CD14-positive monocyte (primary cell): ENCODE measurements around the genes SNAP23, PATL2 and B2M.

DNA sequence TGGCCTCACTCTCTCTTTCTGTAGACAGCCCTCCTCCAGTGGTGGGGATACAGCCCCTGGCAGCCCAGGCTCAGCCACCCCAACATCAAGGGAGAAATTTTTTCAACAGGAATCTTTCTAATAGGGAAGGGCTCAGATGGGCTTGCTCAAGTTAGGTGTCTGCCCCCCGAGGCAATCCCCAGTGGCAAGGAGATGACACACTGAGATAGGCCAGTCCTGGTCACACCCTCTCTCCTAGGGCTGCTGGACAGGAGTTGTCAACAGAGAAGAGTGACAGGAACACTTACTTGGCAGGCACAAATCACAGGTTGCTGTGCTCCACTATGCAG lies 36.5 kb downstream of the PLA2G4D start:
- CAGE, long polyA plus RNA = no peak

- CAGE, long polyA plus RNA = no peak
These were observed 1.4 kb upstream of the PLA2G4F start for GRCh38 chr15:42157587-42158500.

DNA sequence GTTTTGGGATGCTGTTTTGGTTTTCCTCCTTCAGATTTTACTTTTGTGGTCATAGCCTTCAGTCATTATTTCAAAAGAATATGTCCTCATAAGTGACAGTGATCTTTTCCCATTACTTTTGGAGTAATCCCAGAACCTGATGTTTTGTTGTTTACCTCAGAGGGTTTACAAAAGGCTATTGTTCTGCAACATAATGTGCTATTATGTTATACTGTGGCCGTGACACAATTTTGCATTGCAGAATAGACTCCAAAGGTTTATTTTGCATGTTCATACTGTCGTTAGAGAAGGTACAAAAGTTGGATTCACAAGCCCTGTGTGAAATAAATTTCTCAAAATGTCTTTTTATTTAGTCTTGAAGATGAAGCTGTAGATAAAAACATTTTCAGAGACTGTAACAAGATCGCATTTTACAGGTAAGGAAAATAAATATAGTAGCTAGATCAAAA lies 2.8 kb upstream of the TMEM87A start:
- CAGE, long polyA plus RNA = no peak

DNA sequence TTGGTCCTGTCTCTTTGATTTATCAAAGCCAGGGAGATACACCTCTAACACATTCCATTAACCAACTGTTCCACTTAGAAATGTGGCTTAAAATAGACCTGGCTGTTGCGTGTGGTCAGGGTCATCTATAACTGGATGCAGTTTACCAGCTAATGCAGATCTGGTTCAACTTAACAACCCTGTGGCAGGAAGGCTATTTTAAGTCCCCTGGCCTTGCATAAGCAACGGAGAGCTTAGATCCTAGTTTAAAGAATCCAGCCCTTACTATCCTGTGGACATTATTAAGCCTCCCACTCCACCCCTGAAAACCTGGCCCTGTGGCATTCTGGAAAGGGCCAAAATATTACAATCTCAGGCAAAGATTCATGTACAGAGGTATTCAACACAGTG lies 28.0 kb upstream of the CAPN3 start:
- CAGE, long polyA plus RNA = no peak

DNA sequence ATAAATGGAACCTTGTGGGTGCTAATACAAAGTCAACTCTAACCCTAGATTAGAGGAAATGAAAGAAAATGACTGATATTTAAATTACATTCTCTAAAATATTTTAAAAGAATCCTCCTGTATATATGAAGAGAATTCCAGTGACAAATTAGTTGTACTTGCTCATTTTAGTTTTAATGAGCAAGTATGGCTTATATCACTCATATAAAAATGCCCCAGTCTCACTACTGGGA lies 49.2 kb downstream of the ZNF106 start:
- CAGE, long polyA plus RNA = no peak

DNA sequence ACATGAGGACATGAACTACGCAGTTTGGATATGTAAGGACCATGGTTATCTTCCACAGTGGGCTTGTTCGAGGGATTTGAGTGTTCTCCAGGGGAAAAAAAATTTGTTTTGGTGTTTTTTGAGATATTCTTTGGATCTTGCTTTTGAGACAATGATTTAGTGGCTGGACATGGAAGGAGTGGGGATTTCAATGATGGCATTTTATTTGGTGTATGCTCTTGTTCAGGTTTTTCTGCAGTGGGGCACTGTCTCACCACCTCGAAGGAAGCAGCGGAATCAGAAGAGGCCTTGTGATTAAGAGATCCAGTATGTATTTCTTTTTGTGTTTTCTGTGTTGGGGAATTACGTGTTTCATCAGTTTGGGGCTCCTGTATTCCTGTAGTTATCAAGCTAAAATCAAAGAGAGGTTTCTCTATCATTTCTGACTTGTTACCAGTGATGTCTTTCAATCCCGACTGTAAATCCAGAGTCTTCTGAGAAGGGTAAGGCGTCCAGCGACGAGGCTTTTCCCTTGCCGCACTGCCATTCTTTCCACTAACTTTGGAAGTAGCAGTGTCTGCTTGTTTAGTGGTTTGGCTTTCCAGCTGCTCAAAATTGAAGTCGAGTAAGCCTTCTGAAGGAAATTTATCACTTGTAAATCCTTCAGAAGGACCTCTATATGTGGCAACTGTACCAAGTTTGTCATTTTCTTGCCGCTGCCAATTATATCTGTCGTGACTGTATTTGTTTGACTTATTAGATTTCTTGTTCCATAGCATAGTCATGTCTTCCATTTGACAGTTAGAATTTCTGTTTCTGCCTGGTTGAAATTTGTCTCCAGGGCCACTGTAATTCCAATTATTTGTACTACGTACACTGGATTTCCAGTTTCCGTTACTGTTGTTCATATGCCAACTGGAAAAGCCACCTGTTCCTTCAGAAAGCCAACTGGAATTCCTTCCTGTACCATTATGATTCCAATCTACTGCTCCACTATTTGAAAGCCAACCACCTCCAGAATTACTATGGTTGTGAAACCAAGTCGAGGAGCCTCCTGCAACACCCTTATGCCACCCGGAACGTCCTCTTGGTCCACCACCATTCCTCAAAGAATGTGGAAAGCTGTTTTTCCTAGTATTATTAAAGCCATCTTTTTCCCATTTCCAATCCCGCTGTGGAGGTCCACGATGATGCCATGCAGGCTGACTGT lies 39.9 kb downstream of the ZNF106 start:
- CAGE, long polyA plus RNA = no peak

- CAGE, long polyA plus RNA = start-site peak on the plus strand at chr15:42495634-42495697, 297 and 372 reads in 2 replicates
These were observed at the start of gene SNAP23 for GRCh38 chr15:42494941-42496159. SNAP23 (plus strand) TSS chr15:42495634.

- CAGE, long polyA plus RNA = no peak
These were observed 50.8 kb downstream of the CDAN1 start for GRCh38 chr15:42686059-42686646.

DNA sequence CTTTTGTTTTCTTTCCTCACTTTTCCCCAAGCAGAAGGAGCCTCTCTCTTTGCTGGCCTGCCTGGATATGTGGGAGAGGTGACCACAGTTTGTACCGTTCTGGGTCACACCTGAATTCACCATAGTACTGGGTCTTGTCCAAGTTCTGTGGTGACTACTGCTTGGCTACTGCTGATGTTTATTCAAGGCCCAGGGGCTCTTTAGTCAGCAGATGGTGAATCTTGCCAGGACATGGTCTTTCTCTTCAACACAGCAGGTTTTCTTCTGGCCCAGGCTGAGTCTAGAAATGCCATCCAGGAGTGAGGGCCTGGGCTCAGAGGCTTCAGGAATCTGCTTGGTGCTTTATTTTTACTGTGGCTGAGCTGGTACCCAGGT lies 17.0 kb upstream of the CCNDBP1 start:
- CAGE, long polyA plus RNA = no peak

DNA sequence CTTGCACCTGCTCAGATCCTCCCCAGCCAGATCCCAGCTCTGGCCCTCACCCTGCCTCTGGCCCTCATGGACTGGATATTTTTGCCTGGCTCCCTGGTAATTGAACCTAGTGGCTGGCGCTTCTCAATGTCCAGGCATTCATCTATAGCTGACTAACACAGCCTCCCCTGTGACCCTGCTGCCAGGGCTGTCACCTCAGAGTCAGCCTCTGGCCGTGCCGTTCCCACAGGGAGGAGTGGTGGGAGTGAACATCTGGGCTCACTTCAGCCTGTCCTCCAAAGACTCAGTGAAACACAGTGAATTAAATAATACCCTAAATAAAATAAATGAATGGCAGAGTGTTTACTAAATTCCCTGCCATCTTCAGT lies 17.3 kb upstream of the EPB42 start:
- CAGE, long polyA plus RNA = no peak

DNA sequence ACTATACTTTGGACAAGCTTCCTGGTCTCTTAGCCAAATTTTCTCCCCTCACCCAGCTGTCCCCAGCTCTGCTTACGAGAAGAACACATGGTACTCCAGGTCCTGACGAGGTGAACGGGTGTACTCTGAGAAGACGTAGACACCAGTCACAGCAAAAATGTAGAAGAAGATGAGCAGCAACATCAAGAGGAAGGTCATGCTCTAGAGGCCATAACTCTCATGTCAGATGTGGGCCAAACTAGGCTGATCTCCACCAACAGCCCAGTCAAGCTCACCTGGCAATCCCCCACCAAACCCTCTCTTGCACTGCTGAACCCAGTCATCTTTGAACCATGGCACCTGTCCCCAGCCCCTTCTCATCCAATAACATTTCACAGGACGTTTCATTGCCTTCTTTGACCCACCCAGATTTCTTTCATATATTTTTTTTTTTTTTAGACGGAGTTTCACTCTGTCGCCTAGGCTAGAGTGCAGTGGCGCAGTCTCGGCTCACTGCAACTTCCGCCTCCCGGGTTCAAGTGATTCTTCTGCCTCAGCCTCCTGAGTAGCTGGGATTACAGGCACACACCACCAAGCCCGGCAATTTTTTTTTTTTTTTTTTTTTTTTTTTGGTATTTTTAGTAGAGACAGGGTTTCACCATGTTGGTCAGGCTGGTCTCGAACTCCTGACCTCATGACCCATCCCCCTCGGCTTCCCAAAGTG lies 9.7 kb downstream of the CATSPER2 start:
- CAGE, long polyA plus RNA = no peak

- CAGE, long polyA plus RNA = no peak
These were observed 374 bp downstream of the SERF2 start for GRCh38 chr15:43792420-43792968.

GRCh38 chr15:43893749-43894427 lies 67.1 kb downstream of the WDR76 start:
- CAGE, long polyA plus RNA = no peak

DNA sequence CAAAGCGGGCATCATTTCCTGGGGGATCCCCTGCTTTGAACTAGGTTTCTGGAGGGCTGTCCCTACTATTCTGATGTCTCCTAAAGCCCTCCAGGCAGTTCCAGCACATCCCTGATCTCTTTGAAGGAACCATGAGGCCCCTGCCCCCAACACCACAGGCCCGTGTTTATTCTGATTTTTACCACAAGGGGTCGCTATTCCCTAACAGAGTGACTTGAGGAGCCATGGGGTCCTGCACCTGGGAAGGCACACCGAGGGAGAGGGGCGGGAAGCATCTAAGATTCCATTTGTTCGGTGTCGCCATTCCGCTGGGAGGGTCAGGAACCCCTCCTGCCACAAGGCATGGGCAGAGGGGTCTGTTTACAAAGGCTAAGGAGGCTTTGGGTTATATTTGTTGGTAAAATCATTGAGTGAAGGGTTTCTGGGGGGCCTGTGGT lies 77.0 kb downstream of the WDR76 start:
- CAGE, long polyA plus RNA = no peak

DNA sequence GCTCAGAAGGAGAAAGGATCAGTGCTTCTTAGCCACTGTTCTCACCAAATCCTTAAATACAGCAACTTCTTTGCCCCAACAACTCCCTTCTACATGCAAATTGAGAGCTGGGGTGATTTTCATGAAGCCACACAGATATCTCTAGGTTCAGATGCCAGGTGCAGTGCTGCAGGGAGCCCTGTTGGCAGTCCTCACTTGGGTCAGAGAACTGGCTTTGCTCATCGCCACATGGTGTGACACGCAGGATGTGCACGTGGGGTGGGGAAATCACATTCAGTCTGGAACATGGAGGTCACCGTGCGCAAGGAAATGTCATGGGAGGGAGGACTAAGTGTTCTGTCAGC lies 103.7 kb downstream of the WDR76 start:
- CAGE, long polyA plus RNA = no peak

GRCh38 chr15:43934525-43934855 lies 107.7 kb downstream of the WDR76 start:
- CAGE, long polyA plus RNA = no peak

DNA sequence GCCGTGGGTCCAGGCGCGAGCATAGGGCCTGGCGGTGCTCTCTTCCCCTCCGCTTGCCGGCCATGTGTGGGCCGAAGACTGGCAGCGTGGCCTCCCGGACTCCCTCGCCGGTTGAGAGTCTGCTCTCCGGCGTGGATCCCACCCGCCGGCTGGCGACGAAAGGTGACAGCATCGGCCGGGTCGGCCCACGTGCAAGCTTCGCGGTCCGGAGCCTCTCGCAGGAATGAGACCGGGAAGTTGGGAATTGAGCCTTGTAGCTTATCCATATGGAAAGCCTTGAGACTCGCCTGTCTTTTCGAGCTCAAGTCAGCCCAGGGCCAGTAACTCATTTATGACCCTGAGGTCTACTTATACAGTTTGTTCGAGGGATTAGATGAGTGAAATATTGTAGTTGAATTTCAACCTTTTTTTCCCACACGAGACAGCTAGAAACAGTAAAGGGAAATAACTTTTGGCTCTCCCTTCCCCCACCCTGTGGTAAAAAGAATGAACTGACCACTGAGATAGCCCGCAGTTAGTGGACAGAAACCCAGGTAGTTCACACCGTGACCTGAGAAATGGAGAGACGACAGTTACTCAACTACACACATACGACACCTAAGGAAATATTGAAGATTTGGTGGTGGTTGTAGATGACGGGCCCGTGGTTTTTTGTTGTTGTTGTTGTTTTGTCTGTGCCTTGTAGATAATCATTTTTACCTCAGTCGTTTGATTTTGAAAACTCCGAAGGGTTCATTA lies 742 bp downstream of the EIF3J start:
- CAGE, long polyA plus RNA = no peak

- CAGE, long polyA plus RNA = no peak
These were observed 5.1 kb downstream of the EIF3J start for GRCh38 chr15:44541577-44542973.

- CAGE, long polyA plus RNA = no peak
These were observed at the start of gene PATL2 for GRCh38 chr15:44710636-44711467. PATL2 (minus strand) TSS chr15:44711323.

DNA sequence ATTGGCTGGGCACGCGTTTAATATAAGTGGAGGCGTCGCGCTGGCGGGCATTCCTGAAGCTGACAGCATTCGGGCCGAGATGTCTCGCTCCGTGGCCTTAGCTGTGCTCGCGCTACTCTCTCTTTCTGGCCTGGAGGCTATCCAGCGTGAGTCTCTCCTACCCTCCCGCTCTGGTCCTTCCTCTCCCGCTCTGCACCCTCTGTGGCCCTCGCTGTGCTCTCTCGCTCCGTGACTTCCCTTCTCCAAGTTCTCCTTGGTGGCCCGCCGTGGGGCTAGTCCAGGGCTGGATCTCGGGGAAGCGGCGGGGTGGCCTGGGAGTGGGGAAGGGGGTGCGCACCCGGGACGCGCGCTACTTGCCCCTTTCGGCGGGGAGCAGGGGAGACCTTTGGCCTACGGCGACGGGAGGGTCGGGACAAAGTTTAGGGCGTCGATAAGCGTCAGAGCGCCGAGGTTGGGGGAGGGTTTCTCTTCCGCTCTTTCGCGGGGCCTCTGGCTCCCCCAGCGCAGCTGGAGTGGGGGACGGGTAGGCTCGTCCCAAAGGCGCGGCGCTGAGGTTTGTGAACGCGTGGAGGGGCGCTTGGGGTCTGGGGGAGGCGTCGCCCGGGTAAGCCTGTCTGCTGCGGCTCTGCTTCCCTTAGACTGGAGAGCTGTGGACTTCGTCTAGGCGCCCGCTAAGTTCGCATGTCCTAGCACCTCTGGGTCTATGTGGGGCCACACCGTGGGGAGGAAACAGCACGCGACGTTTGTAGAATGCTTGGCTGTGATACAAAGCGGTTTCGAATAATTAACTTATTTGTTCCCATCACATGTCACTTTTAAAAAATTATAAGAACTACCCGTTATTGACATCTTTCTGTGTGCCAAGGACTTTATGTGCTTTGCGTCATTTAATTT lies at the start of gene B2M:
Gene B2M (plus strand): TSS at position 50 of the 894 bp plus-strand sequence.
- CAGE, long polyA plus RNA = start-site peak on the plus strand centred at position 81 of the sequence, 106 bp wide, 78,576 and 87,390 reads in 2 replicates